Cardiac septum (tissue), 1 donor: ENCODE data around the genes WNT8B and BTRC.

- PRO-cap: no peak
Measured at GRCh38 chr10:99993923-99995317, 15.3 kb downstream of the DNMBP start.

DNA sequence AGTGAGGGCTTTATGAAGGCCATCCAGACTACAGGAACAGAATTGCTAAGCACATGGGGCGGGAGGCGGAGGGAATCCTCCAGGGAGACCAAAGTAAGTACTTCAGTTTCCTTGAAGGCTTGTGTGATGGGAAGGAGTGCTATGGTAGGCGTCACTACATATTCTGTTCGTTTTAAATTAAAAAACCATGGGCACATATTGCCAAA is 608 bp upstream of the ERLIN1 start:
- PRO-cap: no peak

- PRO-cap: bidirectional peak, plus-strand start at chr10:100373544, minus-strand start at chr10:100373390; bidirectional peak, plus-strand start at chr10:100374152, minus-strand start at chr10:100373992
Measured at GRCh38 chr10:100373410-100374537, 26.7 kb downstream of the SCD start.

- PRO-cap: no peak
Measured at GRCh38 chr10:100377975-100378385, 30.9 kb downstream of the SCD start.

DNA sequence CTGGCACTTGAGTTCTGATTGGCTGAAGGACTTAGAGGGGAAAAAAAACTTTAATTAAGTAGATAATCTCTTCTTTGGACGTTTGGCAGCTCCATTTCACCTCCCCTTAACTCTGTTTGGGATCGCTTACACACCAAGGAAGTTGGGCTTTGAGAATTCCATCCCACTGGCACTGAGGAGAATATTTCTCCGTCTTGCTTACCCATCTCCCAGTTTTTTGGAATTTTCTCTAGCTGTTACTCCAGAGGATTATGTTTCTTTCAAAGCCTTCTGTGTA is at the start of gene WNT8B:
TSS of gene WNT8B (plus strand) at position 92 of the 277 bp plus-strand sequence.
- PRO-cap: no peak

DNA sequence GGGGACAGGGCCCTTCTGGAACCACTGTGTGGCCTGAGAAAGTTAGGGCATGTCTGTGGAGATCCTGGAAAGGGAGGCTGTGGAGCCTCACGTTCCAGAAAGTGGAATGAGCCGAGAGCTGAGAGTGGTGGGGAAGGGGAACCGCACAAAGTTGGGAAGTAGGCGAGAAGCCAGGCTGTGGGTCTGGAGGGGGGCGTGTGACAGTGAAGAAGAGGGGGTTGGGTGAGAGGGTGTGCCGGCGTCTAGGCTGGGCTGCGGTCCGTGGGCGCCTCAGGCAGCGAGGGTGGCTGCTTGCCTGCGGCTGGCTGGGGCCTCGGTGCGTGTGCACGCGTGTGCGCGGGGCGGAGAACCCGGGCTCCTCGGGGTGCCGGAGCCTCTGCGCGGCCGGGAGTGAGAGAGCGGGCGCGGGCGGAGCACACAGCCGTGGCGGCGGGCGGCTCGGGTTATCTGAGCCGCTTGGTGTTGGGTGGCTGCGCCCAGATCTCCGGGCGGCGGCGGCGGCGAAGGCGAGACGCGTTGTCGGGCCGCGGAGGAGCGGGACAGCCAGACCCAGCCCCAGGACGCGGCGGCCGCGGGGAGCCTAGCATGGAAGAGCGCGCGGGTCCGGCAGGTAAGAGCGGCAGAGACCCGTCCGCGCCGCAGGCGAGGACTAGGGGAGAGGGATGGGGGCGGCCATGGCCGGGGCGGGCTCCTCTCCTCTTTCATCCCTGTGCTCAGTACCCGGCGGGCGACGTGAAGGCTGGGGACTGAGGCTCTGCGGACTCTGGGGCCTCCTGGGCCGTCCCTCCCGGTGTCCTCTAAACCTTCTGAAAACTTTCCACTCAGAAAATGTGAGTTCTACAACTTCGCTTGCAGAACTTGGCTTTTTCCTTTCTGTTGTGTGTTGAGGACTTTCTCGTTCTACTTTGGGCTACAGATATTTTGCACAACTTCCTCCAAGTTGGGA is 10.0 kb upstream of the PAX2 start:
- PRO-cap: no peak

DNA sequence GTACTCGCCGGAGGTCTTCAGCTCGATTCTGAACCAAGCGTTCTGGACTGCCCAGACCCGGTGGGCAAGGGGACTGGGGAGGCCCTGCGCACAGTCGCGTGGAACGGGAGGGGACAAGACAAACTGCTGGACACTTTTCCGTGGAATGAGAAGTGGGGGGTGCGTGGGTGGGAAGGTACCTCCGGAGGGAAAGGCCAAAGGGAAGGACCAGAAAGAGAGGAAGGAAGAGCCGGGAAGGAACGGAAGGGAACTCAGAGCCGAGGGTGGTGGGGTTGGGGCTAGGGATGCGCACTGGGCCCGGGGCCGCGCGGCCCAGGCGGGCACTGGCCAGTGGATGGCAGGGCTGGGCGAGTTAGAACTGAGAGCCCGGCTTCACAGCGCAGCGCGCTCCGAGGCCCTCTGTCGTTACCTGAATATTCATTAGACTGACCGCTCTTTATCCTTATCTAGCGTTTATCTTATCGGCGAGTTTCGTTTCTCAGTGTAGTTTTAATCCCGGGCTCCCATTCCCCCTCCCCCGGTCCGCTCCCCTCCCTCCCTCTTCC is 522 bp upstream of the PAX2 start:
- PRO-cap: no peak

GRCh38 chr10:100749663-100749971 is 4.2 kb downstream of the PAX2 start:
- PRO-cap: no peak

DNA sequence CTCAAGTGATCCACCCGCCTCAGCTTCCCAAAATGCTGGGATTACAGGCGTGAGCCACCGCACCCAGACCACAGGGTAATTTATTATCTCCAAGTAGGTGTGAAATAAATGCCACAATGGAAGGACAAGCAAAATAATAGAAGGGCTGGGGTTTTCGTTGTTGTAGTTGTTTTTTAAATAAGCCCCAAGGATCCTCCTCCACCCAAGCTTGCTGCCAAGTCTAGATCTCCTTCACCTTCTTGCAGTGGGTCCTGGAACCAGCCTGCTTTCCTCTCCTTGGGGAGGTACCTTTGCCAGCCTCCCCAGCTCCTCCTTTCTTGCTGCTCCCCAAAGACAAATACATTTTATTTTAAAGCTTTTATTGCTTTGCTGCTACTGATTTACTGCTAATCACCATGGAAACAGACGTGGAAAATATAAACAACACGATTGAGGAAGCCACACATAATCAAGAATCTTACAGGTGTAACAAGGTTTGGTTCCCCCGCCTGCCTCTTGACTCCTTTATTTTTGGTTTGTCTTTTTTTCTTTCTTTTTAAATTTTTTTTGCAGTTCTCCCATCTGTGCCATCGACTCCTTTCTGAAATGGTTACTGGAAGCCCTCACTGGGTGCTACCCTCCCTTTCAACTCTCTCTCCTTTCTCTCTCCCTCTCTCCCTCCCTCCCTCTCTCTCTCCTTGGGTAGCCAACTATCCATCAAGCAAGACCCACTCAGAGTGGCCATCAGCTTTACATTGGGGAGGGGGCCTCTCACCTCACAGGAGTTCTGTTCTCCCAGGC is 17.4 kb upstream of the SLF2 start:
- PRO-cap: no peak

DNA sequence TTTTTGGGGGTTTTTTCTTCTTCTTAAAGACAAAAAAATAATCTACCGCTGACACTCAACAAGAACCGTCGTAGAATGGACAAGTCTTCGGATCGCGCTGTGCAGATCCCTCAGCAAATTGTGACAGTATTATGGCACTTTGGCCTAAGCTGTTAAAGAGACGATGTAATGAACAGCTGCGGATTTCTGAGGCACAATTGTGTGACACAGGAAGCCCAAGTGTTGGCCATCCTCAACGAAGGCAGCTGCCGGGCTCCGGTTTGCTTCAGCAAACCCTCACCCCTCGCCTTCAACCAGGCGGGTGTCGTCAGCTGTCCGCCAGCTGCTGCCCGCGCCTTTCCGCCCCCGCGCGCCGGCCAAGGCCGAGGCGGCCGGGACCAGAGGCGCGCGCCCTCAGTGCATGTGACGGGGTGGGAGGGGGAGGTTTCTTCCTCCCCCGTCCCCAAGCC is 364 bp upstream of the SLF2 start:
- PRO-cap: bidirectional peak, plus-strand start outside the sequence, minus-strand start at position 398 of the sequence

- PRO-cap: no peak
Measured at GRCh38 chr10:100971116-100971892, 2.0 kb downstream of the SEMA4G start.

- PRO-cap: no peak
Measured at GRCh38 chr10:101028594-101029270, 2.2 kb downstream of the PDZD7 start.

DNA sequence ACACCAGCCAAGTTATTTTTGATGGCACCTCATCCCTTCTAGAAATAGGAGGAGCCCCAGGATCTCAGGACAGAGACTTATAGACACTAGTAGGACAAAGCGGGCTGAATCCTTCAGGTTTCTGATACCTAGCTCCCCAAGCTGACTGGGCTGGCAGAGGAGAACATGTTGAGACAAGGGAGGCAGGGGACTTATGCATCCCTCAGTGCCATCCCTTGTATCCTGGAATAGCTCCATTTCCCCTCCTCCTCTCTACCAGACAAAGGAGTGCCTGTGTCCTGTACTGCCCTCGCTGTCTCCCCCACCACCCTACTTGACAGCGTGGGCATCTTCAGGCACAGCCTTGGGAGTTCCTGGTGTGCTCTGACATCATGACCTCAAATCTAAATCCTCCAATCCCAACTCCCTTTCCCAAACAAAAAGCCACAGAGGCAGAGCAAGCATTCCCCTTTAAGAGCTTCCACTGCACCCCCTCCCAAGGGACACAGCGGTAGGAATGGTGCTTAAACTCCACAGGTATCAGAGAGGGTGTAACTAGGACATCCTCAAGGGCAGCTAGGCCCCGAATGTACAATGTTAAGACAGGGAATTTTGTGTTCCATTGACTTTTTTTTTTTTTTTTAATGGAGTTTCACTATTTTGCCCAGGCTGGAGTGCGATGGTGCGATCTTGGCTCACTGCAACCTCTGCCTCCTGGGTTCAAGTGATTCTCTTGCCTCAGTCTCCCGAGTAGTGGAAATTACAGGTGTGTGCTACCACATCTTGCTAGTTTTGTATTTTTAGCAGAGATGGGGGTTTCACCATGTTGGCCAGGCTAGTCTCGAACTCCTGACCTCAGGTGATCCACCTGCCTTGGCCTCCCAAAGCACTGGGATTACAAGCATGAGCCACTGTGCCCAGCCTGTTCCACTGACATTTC is 9.2 kb downstream of the SFXN3 start:
- PRO-cap: no peak

DNA sequence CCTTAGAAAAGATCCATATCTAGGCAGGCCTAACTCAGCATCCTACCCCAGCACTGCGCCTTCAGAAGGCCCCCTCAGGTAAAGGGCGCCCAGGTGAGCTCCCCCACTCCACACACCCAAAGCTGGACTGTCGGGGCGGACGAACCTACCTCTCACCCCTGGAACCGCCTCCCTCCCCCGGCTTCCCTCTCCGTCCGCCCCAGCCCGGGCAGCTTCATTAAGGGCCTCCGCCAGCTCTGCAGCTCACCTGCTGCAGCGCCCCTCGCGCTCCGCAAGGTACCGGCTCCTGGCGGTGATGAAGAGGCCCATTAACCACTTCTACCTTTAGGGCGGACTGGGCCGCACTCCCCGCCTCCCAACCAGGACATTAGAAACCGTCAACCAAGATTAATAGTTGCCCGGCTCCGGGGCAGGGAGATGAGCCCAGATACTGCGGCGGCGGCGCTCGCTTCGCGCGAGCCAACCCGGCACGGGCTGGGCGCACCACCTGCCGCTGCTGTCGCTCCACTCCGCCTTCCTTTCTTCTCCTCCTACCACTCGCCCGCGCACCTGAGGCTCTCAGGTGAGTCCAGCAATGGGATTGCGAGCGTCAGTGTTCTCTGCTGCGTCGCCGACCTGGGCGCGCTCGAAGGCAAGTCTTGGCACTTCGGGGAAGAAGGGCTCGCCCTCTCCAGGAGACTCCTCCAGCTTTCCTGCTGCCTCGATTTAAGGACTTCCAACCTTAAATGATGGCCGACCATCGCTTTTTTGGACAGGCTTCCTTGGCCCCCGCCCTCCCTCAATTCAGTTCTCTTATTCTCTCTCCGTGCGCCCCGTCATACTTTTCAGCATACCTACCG is 13.7 kb upstream of the KAZALD1 start:
- PRO-cap: no peak

DNA sequence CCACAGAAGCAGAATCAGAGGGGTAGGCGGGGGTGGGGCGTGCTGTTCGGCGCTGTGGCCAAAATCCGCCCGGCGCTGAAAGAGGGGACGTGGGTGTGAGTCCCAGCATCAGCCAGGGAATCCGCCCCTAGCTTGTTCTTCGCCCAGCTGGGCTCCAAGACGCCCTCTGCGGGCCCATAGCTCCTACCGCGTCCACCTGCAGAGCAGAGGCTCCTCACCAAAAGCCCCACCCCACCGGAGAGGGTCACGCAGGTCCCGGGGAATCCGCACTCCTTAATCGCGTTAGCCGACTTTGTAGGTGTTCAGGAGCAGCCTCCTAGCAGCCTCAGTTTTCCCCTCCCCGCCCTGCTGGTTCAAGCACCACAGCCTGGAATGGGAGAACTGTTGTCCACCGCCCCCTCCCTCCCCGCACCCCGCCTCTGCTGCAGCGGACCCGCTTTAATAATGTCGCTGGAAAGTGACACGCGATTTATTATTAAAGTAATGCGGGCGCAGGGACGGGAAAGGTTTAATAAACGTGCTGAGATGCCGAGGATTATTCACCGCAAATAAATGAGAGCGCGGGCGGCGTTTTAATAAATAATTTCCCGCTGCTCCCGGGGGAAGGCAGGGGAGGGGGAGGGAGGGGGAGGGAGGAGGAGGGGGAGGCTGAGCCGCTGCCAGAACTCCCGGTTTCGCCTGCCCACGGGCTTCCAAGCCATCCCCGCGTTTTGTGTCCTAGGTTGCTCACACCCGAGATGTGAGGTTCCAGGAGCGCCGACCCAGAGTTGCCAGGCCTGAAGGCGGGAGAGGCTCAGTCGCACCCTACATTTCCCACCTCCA is 4.9 kb downstream of the KAZALD1 start:
- PRO-cap: bidirectional peak, plus-strand start at position 250 of the sequence, minus-strand start at position 149 of the sequence; bidirectional peak, plus-strand start at position 700 of the sequence, minus-strand start at position 553 of the sequence

DNA sequence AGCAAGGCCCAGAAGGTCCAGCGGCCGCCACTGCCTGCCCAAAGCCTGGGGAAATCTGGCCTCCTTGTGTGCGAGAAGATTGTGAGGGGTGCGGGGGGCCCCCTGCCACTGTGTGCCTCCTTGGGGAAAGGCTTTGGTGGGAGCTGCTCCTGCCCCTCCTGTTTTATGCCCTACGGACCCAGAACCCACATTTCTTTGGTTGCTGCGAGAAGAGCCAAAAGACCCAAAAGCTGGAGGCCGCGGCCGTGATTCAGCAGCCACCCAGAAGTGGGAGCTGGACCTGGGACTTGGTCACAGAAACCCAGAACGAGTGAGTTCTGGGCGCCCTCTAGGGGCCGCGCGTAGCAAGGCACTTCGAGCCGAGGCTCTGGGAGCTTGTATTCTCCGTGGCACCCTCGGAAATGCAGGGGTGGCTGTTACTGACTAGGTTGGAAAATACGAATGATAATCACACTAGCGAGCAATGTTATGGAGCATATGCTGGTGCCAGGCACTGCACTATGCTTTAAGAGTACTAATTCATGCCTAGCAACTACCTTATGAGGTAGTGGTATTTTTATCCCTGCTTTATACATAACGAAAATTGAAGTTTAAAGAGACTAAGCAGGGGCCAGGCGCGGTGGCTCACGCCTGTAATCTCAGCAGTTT is 11.1 kb downstream of the TLX1 start:
- PRO-cap: no peak

DNA sequence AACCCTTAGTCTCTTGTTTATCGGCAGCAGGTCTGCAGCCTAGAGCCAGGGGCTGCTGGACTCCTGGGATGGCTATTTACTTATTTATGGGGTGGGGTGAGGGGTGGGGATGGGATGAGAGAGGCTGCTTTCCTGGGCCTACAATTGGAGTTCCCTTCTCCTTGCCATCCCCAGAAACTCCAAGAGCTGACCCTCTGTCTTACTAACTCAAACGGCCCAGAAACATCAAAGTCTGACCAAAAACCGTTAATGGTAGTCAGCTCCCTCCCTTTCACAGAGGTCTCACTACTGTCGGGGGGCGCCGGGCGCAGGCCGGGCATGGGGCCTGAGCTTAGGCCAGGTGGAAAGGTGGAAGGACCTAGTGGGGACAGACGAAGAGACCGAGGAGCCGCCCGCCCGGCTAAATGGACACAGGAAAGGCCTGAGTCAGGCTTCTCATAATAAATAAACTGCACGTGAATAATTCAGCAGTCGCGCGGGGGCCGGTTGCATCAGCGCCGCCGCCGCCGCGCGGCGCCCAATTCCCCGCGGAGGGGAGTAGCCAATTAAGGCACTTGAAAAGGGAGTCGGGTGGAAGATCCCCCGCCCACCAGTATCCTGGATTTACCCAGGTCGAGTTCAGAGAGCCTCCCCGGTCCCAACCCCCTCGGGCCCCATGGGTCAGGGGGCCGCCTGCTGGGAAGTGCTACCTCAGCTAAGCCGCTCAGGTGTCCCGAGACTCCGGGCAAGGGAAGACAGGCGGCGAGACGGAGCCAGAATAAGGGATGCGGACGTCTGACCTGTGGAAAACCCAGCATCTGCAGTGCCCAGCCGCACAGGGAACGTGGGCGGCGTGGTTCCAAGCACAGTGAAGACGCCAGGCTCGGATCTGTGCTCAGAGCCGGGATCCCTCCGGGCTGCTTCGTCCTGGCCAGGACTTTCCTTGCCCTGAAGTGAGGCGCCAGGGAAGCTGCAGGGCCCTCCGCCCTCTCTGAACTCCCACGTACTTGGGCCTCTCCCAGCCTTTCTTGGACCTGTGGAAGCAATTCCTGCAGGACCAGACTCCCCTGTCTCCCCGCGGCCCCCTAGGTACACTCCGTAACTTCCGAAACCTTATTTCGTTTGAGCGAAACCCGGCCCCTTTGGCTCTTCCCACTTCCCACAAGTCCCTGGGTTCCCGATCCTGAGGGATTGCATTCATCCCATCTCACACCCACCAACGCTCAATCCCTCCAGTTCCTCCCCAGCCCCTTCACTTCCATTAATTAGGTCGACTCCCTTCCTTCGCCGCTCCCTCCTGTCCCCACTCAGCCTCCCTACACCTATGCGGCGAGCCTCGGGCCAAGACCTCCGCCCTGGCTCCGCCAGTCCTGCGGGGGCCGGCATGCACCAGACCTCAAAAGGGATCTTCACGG is 7.2 kb upstream of the LBX1 start:
- PRO-cap: no peak

DNA sequence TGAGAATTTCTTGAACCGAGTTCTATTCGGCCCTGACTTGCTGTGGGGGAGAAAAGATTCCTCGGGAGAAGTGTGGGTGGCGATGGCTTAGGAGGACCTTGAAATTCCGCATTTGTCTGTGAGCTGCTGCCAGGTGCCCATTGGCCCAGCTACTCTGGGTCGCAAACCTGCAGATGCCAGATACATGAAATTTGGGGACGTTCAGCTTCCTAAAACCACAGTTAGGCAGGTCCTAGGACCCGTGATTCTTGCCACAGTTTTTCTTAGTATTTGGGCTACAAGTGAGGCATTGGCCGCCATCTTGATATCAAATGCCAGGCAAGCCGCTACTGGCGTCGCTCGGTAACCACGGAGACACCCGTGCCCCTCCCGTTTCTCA is 533 bp upstream of the BTRC start:
- PRO-cap: no peak

DNA sequence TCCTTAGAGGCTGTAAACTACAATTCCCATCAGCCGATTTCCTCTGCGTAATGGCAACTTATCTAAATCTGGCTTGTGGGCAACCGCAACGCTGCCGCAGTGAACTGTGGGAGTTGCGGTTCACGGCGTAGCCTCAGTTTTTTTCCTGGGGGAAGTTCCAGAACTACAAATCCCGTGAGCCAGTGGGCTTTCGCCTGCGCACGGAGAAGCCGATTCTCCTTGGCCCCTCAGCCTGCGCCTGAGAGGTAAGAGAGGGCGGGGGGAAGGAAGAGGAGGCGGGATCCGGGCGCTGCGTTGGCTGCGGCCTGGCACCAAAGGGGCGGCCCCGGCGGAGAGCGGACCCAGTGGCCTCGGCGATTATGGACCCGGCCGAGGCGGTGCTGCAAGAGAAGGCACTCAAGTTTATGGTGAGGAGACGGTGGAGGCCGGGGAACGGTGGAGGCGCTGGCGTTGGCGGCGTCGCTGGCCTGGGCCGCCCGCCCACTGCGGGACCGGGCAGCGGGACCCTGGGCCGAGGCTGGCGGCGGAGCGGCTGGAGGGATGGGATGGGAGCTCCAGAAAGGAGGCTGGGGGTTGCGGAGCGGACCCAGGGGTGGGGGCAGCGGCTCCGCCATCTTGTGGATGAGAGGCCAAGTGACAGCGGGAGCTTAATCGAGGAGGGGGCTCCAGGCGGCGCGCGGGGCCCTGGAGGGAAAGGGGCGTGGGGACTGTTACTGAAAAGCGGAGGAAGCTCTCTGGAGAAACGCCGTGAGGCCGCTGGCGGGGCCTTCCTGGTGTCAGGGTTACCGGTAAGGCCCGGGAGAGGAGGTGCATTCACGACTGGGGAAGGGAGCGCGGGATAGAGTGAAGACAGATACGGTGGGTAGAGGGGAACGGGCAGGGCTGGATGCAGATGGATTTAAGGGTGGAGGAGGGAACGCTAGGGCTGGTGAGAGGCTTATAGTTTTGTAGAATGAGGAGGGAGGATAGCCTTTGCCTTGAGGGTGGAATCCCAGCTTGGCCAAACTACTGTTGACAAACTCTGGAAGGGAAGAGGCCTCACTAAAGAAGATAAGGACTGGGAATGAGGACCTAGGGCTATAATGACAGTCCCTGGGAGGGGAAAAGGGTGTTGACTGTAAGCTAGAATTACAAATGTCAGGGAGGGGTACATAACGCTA is at the start of gene BTRC:
TSS of gene BTRC (plus strand) at position 344 of the 1,160 bp plus-strand sequence.
- PRO-cap: unidirectional peak, plus-strand start at position 248 of the sequence; unidirectional peak, plus-strand start at position 413 of the sequence

DNA sequence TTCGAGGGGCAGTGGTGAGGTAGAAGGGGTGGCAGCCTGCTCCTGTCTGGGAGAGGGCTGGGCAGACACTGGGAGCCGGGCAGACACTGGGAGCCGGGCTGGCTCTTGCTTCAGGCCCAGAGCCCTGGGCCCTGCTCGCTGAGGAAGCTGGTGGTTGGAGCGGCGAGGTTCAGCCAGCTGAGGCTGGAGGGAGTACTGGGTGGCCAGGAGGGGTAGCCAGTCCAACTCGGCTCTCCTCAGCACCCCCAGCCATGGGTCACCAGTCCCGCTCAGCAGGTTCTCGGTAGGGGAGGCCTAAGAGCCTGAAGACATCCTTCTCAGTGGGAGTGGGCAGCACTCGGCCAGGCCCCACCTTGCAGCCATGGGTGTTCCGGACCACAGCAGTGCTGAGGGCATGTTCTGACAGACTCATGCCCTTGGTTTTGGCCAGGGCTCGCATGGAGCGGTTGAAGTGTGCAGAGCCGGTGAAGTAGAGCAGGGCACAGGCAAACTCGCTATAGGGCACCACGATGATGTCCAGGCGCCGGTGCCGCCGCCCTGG is 8.8 kb downstream of the POLL start:
- PRO-cap: no peak